ENCODE measurements around a stretch of chr2.

- PRO-cap, result unidirectional peak, minus-strand start at chr2:226971357; unidirectional peak, minus-strand start at chr2:226971391
These were observed 135.3 kb downstream of the RHBDD1 start for GRCh38 chr2:226971046-226971712.

GRCh38 chr2:227064763-227065613 lies 99.0 kb downstream of the COL4A4 start:
- PRO-cap, result no peak

DNA sequence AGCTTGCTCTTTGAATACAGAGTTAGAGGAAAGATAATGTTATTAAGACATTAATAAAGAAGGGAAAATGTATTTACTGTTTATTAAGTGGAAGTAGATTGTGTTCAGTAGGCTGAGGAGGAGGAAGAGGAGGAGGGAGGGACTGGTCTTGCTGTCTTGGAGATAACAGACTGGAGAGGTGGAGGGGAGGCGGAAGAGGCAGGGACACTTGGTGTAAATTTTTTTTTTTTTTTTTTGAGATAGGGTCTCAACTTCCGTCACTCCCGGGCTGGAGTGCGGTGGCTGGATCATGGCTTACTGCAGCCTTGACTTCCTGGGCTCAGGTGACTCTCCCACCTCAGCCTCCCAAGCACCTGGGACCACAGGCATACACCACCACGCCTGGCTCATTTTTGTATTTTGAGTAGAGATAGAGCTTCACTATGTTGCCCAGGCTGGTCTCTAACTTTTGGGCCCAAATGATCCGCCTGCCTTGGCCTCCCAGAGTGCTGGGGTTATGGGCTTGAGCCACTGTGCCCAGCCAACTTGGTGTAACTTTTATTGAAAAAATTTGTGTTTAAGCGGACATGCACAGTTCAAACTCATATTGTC lies 32.1 kb downstream of the AGFG1 start:
- PRO-cap, result no peak

DNA sequence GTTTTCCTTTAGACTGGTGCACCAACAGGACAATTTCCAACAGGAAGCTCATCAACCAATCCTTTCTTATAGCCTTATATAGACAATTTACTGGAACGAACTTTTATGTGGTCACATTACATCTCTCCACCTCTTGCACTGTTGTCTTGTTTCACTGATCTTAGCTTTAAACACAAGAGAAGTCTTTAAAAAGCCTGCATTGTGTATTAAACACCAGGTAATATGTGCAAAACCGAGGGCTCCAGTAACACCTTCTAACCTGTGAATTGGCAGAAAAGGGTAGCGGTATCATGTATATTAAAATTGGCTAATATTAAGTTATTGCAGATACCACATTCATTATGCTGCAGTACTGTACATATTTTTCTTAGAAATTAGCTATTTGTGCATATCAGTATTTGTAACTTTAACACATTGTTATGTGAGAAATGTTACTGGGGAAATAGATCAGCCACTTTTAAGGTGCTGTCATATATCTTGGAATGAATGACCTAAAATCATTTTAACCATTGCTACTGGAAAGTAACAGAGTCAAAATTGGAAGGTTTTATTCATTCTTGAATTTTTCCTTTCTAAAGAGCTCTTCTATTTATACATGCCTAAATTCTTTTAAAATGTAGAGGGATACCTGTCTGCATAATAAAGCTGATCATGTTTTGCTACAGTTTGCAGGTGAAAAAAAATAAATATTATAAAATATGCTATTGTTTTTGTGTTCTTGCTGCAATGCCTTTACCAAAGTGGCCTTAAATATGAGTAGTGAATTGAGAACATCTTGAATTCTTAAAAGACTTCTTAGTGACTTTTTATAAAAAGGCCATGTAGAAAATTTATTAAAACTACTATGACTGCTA lies 44.0 kb upstream of the SCYGR2 start:
- PRO-cap, result no peak

DNA sequence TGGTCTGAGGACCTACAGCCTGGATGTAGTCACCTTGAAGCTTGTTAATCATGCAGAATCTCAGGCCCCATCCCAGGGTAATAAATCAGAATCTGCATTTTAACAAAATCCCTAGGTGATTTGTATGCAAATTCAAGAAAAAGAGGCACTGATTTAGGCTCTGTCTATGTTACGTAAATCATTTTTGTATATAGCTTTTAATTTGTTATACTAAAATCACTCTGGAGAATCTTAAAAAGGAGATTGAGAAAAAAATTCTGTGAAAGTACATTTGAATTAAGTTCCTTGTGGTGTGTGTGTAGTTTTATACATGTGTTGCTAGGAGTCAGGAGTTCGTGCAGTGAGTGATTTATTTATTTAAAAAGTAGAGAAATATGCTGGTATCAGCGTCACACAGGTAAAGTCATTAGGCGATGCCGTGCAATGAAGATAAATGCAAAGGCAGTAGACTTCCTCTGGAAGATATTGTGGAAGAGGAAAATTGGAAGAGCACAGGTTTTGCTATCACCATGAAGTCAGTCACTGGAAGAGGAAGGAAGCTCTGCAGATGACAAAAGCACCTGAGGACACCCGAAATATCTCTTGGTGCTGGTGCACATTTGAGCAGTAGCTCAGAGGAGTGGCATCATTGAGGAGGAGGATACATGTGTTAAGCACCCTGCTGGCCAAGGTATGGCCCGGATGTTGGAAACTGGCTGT lies 33.0 kb upstream of the SCYGR2 start:
- PRO-cap, result no peak

DNA sequence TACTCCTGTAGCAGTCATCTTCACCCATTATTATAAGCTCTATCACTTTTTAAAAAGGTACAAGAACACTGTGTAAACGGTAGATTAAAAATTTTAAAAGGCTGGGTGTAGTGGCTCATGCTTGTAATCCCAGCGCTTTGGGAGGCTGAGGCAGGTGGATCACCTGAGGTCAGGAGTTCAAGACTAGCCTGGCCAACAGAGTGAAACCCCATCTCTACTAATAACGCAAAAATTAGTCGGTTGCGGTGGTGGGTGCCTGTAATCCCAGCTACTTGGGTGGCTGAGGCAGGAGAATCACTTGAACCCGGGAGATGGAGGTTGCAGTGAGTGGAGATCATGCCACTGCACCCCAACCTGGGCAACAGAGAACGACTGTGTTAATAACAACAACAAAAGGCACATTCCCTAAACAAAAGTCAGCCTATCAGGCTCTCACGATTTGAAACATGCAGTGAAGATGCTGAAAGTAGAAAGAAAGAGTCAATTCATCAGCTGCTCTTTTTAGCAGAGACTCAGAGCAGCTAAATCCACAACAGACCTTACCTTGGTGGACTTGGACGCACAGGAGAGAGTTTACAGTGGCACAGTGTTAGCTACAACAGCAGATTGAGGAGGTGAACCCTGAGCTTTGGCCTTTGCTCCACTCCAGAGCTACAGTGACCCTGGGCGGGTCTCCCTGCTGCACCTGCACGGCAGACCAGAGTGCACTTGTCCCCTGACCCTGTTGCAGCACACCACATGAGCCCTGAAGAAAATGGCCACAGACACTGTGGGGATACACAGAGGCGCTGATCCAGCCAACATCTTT lies 11.2 kb downstream of the SLC19A3 start:
- PRO-cap, result no peak

DNA sequence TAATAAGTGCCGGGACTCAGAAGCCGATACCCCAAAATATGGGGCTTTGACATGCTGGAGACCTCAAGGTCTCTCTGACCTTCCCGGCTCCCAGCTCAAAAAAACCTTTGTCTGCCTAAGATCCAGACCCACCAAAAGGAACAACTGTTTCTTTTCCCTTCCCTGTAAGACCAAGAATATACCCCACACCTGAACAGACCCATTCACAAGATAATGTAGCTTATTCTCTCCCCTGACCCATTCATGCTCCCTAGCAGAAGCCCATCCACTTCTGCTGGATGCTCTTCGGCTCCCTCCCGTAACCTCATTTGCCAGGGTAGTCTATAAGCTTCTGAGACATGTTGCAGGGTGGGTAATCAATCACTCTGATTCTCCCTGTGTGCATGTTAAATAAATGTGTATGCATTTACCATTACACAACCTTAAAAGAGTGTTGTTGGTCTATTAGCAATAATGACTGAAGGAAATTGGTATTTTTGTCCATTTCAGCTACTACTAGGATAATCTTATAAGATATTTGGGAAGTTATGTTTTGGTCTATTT lies 1.4 kb downstream of the SLC19A3 start:
- PRO-cap, result no peak

GRCh38 chr2:227765831-227766222 lies 20.1 kb downstream of the SCYGR8 start:
- PRO-cap, result no peak

DNA sequence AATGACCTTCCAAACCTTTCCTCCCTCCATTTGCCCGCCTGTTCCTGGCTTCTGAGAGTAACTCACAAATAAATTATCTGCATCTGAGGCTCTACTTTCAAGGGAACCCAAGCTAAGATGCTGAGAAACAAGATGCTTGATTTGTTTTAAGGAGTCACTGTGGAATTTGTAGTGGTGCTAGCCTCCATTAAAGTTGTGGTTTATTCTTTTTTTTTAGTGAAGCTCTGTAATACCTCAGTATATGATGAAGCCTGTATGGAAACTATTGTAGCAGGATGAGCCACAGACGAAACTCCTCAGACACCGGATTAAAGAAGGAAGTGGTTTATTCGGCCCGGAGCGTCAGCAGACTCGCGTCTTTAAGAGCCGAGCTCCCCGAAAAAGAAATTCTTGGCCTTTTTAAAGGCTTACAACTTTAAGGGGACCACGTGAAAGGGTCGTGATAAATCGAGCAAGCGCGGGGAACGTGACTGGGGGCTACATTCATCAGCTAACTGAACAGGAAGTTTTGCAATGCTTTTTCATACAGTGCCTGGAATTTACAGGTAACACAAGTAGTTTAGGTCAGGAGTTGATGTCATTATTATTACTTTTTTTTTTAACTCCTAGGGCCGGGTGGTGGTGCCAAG lies 8.1 kb upstream of the CCL20 start:
- PRO-cap, result unidirectional peak, plus-strand start at position 328 of the sequence

DNA sequence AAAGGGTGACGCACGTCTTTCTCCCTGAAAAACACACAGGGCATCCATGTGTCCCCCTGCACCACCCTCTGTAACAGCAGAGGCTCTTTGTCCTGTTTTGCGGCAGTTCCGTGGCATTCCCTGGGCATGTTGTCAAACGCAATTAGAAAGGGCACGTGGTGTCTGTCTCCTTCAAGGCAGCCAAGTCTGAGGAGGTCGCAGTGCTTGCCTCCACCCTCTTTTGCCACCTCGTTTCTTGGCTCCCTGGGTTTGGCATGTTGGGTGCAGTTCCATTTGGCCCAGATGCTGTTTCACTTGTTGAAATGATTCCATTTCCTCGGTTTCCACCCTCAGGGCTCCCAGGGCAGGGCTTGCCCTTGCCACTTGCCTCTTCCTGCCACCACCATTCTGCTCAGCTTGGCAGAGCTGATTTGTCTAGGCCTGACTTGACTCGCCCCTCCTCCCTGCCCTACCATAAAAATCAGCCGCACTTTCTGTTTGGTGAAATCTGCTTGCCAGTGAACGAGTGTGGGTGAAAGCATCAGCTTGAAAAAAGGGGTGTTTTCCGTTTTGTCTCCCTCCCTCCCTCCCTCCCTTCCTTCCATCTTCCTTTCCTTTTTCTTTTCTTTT lies 12.5 kb downstream of the CCL20 start:
- PRO-cap, result bidirectional peak, plus-strand start at position 483 of the sequence, minus-strand start at position 389 of the sequence

DNA sequence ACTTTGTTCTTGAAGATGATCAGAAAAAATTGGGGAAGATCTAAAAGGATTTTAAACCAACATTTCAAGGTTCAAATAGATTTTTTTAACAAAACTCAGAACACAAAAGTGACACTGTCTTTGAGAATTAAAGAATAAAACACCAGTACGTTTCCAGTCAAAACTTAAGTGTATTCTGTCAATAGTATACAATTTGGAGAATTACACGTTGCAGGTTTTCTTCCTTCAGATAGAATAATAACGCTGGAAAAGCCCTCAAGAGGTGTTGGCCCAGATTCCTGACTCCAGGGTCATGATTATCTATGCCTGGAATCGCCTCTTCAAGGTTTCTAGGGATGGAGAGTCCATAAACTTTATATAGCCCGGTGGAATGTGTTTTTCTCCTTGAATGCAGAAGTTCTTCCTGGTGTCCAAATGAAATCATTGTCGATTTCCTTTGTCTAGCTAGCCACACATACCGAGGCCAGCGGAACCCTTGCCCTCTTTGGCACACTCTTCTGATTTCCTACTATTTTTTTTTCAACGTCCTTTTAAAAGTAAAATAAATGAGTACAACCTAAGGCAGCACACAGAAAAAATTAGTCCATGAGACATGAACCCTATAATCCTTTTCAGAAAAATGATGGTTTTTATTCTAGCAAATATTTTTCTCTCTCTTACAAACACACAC lies 117.9 kb downstream of the PID1 start:
- PRO-cap, result no peak

- PRO-cap, result no peak
These were observed 111.2 kb downstream of the PID1 start for GRCh38 chr2:229159937-229160333.

DNA sequence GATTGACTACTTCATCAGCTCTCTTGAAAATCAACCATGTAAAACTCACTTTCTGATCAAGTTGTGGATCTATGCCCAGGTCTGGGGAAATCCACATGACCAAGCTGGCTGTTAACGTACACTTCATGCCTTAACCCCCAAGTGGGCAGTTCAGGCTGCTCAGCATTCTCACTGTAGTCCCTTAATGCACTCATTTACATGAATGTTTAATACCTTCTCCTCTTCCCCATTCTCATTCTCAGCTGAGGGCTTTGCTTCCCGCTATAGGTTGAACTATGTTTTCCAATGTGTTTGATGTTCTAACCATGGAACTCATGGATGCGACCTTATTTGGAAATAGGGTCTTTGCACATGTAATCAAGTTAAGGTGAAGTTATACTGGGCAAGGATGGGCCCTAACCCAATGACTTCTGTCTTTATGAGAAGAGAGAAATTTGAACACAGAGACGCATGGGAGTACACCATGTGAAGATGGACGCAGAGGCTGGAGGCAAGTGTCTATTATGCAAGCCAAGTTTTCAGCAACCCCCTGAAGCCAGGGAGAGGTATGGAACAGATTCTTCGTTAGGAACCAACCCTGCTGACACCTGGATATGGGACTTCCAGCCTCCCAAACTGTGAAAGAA lies 88.3 kb downstream of the PID1 start:
- PRO-cap, result no peak

DNA sequence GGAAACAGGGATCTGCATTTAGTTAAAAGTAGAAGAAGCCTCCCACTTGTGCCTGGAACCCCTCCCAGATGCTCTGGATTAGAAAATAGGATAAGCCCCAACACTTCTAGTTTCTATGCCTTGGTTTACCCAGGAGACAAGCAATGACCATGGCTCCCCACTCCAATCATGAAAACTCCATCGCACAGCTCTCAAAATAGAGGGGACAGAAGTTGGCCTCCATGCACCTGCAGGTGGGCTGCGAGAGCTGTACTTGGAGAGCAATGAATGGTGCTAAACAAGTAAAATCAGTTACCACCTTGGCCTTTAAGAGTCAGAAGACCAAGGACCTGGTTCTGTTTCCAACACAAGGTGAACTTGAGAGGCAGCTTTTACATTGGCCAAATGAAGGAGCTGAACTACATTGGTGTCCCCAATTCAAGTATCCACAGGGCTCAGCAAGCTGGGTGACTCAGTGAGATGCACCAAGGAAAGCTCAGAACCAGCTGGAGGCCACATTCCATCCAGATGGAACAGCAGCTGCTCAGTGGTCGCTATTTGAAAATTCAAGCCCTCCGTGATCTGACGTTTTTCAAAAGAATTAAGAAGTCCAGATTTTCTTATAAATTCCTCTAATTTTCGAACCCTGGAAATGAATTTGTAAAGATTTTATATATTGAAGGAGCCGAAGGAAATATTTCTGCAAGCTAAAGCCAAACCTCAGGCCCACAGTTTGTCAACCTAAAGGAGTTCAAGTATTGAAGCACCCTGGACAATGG lies 15.2 kb downstream of the PID1 start:
- PRO-cap, result no peak

- PRO-cap, result no peak
These were observed 29.8 kb upstream of the PID1 start for GRCh38 chr2:229300983-229301270.

- PRO-cap, result no peak
These were observed 64.8 kb upstream of the PID1 start for GRCh38 chr2:229335771-229336378.

DNA sequence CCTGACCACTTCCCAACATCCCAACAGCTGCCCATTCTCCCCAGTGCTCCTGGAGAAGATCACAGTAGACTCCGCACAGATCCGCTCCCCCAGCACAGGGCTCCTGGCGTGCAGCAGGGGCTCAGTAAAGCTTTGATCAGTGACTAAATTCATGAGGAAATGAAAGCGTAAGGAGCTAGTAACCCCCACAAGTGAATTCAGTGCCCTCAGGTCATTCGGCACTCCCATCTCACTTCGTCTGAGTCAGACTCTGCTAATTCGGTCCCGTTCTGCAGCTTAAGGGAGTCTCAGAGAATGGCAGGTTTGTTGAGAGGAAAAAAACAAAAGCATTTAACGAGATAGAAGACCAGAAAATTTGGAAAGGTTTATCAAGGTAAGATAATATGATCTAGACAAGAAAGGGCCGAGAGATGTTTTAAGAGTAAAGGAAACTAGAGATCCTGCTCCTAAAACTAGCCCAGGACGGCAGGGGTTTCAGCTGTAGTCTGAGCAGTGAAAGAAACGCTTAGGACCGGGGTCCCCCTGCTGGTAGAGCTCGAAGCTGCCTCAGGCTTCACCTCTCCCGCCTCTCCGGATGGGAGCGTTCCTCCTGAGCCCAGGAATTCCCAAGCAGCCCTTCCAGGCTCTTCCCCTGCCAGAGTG lies 127.5 kb downstream of the DNER start:
- PRO-cap, result no peak

GRCh38 chr2:229752765-229753400 lies 38.5 kb upstream of the DNER start:
- PRO-cap, result no peak

DNA sequence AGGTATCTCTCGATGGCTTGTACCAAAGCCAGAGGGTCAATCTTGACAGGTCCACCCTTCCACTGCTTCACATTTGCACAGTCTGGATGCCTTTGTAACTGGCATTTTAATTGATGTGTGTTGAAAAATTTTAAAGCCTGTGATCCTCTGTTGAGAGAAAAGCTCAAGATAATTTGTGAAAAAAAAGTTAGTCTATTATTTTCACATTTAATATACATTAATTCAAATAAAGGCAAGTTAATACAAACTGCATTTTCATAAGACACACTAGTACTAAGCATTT lies 78.6 kb upstream of the DNER start:
- PRO-cap, result no peak

GRCh38 chr2:229849117-229849899 lies 72.5 kb downstream of the TRIP12 start:
- PRO-cap, result no peak